ENCODE data around the gene EEF1A1.

DNA sequence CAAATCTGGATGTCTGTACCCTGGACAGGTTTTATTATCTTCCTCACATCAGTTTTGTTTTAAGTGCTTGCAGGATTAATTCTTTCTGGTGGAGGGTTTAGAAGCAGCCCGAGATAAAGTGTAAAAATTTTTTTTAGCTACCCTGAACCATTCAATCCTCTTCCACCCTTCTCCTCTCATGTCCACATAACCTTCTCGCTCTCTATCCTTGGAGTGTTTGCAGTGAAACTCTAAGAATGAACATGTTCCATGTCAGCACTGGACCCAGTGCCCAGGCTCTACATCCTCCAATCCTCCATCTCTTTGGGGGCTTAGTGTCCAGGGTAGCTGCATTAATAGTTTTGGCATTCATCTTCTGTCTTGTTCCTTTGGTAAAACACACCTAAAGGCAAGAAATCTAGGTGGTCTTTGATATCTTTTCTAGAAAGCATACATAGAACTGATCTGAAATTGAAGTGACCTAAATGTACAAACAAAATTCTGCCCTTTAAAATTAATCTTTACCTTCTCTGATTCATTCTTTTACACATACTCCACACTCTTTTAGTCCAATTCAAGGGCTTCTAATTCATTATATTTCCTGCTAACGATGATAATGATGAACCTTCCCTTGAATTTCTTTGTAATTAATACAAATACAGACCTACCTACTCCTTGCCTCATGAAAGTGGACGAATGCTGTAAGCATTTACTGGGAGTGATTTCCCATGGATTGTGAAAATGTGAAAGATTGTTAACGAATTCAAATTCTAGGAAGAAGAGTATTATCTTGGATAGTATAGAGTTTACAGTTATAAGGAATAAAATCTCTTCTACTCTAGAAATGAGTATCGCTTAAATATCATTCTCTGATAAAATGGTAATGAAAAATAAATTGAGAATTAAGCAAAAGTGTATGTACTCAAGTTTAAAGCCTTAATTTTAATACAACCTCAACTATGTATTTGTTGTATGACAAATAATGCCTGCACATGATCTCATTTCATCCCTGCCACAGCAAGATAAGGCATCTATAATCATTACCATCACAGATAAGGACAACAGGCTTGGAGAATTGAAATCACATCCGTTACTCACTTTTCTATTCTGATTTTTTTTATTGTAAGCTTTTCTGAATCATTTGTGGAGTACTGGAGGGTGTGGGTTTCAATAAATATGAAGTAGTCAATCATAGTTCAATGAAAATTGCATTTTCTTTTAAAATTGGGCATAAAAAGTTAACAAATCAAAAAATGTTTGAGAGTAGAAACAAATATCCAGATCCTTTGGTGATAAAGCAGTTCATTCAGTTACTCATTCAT is 117.9 kb downstream of the OGFRL1 start:
- RRBS, result no CpG with 5 or more reads among the region's 7 CpGs

DNA sequence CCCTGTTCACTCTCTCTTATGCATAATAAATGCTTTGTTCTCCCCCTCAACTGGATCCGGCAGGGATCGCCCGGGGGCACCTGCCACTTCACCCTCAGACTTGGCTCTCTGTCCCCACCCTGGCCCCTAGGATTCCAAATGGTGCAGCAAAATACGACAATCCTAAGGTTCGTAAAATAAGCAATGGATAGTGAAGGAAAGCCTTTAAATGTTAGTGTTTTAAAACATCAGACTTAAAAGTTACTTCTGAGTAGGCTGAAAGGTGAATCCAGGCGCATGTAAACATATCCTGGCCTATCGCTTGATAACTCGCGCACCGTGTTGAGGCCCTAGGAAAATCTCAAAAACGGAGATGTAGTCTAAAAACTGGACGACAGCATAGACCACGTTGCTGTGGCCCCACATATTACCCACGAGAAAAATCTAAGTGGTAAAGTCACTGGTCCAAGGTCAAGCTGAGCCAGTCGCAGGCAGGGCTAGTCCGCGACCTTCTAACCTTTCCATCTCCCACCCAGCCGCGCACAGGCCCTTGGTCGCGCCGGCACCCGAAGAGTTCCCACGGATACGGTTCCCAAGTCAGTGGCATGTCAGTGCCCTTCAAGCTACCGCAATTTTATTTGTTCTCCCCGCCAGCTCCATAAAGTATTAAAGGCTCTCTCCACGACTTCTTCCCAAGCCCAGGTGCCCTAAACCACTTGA is 130.9 kb downstream of the OGFRL1 start:
- RRBS, result no CpG with 5 or more reads among the region's 28 CpGs

DNA sequence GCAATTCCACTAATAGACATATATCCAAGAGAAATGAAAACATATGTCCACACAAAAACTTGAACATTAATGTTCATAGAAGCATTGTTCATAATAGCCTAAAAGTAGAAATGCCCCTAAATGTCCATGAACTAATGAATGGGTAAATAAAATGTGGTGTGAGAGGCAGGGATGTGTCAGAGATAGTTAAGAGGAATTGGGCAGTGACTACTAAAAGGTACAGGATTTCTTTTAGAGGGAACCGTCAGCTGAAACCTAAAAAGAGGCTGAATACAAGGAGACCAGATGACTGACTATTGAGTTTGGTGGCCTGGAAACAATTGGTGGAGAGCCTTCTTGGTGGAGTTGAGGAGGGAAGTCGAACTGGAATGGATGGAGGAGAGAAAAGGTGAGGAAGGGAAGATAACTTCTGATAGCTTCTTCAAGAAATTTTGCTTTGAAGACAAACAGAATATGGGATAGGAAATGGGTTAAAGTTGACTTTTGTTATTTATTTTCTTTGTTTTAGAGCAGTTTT is 146.2 kb downstream of the KCNQ5 start:
- RRBS, result no CpG with 5 or more reads among the region's 2 CpGs

- RRBS, result no CpG with 5 or more reads among the region's 1 CpG
Measured at GRCh38 chr6:72771082-72771513, 149.2 kb downstream of the KCNQ5 start.

DNA sequence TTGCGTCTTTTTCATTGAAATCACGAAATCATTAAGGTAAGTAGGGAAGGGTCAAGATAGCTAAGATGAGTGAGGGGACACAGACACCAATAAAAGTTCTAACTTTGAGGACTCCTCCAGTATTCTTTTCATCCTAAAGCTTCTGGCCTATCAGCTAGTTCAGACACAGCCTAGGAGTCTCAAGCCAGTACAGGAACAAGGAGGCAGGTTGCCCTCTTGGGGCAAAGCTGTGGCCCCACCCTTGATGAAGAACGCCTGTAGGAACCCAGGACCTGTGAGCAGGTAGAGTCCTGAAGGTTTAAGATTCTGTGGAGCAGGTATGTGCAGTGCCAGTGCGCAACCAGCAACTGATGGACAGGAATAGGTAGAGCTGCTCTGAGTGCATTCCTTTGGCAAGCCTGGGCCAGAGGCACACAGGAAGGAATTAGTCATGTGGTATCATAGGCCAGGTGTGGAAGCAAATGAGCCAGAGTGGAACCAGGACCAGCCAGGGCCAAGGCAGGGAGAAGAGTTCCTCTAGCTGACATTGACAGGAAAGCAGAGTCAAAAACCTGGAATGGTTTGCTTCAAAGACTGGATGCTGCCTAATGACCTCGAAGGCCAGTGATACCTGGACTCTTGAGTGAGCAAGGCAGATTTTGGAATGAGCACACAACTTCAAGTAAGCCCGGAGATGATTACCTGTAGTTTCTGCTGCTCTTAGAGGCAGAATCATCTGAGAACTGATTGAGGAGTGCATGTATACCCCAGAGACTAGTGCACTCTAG is 1.4 kb upstream of the KHDC1 start:
- RRBS, result no CpG with 5 or more reads among the region's 6 CpGs

DNA sequence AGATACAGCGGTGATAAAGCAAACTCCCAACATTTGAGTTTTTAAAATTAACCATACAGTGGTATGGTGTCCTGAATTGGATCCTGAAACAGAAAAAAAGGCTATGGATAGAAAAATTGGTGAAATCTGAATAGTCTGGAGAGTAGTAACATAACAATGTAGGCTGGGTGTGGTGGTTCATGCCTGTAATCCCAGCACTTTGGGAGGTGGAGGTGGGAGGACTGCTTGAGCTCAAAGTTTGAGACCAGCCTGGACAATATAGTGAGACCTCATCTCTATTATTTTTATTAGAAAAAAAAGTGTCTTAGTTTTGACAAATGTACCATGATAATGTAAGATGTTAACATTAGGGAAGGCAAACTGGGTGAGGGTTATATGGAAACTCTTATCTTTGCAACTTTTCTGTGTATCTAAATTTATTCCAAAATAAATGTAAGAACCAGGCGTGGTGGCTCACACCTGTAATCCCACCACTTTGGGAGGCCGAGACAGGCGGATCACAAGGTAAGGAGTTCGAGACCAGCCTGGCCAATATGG is 10.9 kb downstream of the EEF1A1 start:
- RRBS, result no CpG with 5 or more reads among the region's 5 CpGs

- RRBS, result no CpG with 5 or more reads among the region's 4 CpGs
Measured at GRCh38 chr6:73515247-73515864, 5.5 kb downstream of the EEF1A1 start.

GRCh38 chr6:73515865-73516458 is 4.9 kb downstream of the EEF1A1 start:
- RRBS, result no CpG with 5 or more reads among the region's 3 CpGs

GRCh38 chr6:73520758-73521443 is at the start of gene EEF1A1:
TSS of gene EEF1A1 (minus strand) at chr6:73521032.
- RRBS, result 2% methylated on average over 7 of the region's 56 CpGs

- RRBS, result no CpG with 5 or more reads among the region's 29 CpGs
Measured at GRCh38 chr6:73521444-73522080, 730 bp upstream of the EEF1A1 start.

- RRBS, result no CpG with 5 or more reads among the region's 14 CpGs
Measured at GRCh38 chr6:73564671-73565292, 44.0 kb upstream of the EEF1A1 start.

GRCh38 chr6:73654750-73655244 is 1.0 kb upstream of the SLC17A5 start:
- RRBS, result no CpG with 5 or more reads among the region's 9 CpGs

DNA sequence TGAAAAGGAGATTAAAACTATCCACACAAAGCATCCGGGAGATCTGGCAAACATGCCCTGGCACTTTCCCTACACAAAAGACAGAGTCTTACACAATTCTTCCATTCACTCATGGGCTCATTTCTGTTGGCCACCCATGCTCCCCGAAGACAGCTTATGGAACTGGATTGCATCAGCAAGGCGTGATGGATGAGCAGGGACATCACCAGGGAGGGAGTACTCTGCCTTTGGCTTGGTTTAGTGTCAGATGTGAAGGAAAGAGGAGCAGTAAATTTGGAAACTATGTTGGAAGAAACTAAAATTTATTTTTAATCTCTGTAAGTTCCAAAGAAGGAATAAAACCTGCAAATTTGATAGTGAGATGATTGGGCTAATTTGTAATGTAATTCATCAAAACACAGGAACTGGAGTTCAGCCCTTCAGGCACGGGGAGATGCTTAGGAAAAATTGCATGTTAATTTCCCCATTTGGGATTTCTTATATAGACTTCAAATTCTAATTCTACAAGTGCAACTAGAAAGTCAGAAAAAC is 379.4 kb downstream of the CD109 start:
- RRBS, result no CpG with 5 or more reads among the region's 4 CpGs

DNA sequence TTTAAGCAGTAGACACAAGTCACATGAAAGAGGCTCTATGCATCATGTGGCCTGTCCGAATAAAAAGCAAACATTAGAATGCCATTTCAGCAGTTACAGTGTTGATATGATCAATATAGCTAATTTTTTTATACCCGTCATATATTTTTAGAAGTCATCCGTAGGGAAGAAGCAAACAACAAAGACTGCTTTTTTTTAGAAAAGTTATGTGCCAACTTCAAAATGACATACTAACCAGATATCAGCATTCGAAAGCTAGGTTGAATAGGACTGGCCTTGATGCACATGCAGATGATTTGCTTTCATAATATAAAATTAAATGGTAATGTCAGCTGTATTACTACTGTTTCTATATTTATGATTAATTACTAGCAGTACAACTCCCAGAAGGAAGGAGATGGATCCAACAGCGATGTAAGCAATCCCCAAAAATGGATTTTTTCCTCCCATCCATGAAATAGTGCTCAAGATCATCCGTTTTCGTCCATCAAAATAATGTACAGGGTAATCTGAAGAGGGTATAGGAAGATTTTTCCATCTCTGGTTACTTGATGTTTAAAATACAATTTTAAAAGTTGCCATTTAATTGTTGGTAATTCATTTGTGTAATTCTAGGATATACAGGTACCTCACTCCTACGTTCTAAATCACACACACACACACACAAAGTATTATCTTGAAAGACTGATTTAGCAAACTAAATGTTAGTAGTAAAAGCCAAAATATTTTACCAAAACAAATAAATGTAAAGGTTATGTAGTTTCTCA is 12.4 kb upstream of the COX7A2 start:
- RRBS, result no CpG with 5 or more reads among the region's 8 CpGs

DNA sequence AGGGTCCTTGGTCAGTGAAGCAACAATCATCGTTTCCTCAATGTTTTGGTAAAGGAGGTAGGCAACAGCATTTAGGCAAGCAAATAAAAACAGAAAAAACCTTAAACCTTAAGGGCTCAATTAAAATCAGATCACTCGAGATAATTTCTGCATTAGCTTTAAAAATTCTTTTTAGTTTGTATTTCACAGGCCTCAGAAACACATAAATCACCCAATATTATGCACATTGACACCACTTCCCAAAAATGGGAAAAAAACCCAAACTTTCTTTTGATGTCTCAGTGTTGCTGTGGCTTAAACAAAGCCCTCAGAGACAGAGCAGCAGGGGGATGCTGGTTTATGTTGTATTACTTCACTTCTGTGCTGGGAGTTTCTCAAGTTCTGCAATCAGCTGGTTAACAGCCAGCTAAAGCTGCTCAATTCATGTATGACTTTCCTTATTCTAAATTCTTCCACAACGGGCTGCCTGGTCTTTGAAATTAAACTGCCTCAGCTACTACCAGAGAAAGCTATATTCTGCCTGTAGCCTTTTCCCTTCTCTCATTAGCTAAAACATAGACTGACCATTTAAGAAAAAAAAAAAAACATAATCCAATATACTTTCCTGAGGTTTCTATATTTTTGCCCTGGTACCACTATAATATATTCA is 5.6 kb downstream of the FILIP1 start:
- RRBS, result no CpG with 5 or more reads among the region's 3 CpGs

DNA sequence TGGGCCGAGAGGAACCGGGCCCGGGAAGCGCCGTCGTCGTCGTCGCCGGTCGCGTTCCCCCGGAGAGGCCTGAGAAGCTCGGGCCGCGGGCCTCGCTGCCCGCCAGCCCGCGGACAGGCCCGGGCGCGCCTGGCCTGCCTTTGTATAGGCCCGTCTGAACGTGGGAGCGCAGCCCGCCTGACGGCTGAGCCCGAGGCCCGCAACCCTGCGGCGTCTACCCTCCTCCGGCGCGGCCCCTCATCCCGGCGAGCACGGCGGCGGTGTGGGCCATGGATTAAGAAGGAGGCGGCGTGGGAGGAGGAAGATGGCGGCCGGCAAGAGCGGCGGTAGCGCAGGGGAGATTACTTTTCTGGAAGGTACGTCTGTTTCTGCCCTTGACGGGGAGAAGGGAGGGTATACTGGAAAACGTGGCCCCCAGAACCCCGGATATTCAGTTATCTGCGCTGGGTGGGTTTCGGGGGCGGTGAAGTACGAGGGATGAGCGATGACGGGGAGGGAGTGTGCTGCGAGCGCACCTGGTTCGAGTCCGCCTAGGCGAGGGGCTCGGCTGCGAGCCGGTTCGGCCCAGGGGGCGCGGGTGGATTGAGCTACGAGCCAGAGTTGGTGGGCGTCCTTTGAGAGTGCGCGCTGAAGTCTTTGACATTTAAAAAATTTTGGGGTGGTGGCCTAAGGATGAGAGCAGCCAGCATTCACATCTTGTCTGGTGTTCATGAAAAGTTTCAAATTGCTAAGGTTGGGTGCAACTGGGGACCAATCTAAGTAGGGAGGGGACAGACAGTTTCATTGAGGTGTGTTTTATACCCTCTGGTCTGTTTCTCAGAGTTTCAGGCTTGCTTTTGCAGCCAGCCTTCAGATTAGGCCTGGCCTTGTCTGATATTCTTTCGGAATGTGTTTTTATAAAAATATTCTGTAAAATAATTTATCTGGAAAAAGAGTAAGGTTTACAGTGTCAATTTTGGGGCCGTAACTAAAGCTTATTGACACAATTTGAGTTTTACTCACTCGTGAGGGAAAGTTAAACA is 852 bp downstream of the SENP6 start:
- RRBS, result 2% methylated on average over 28 of the region's 75 CpGs

- RRBS, result no CpG with 5 or more reads among the region's 6 CpGs
Measured at GRCh38 chr6:75642493-75643598, 41.2 kb downstream of the SENP6 start.

DNA sequence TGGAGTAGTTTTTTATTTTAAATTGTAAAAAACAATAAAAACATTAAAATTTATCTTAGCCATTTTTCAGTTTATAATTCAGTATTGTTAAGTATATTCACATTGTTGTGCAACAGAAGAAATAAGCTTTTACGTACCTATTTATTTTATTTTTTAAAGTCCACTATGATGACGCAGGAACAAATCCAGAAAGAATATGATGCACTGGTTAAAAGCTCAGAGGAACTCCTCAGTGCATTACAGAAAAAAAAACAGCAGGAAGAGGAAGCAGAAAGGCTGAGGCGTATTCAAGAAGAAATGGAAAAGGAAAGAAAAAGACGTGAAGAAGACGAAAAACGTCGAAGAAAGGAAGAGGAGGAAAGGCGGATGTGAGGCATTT is 140.8 kb downstream of the MYO6 start:
- RRBS, result no CpG with 5 or more reads among the region's 8 CpGs

- RRBS, result no CpG with 5 or more reads among the region's 8 CpGs
Measured at GRCh38 chr6:76561045-76561839, 488.8 kb upstream of the IMPG1 start.

- RRBS, result no CpG with 5 or more reads among the region's 3 CpGs
Measured at GRCh38 chr6:77073020-77073304, 390.3 kb downstream of the HTR1B start.

All from non-pigmented ciliary epithelial cell (primary cell).